REH cell (cell line): ENCODE results near the gene GPALPP1.

DNA sequence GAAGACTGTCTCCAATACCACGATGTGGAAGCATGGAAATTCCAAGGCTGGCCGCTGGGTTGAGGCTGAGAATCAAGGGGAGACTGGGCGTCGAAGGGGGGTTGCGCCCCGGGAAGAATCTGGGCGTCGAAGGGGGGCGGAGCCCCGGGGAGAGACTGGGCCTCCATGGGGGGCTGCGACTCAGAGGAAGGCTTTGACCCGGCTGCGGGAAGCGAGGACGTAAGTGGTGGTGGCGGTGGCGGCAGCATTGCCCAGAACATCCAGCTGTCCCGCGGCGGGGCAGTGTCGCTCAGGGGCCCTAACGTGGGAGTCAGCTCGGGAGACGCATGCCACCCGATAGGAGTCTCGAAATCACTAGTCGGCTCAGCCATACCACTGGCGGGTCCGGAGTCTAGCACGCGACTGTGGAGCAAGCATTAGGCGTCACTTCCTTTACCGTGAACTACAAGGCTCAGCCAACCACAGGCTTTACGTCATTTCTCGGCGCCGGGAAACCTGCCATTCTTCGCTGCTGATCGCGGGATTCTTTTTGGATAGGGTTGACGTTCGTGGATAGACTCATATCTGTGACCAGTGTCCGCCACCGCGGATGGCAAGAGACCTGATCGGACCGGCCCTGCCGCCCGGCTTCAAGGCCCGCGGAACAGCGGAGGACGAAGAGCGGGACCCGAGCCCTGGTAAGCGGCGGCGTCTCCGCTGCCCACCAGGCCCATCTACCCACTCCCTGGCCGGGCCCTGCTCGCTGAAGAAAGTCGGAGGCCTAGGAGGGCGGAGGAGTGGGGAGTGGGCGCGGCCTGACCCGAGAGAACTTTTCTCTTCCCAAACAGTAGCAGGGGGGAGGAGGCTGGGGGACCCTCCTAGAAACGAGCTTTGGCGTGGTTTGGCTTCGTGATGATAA is at the start of gene GPALPP1:
TSS of gene GPALPP1 (plus strand) at position 473 of the 898 bp plus-strand sequence.
- PRO-cap, result bidirectional peak, plus-strand start at position 183 of the sequence, minus-strand start at position 85 of the sequence; bidirectional peak, plus-strand start at position 473 of the sequence, minus-strand start at position 406 of the sequence; unidirectional peak, minus-strand start at position 715 of the sequence

GRCh38 chr13:45016618-45017084 is 27.3 kb downstream of the GPALPP1 start:
- PRO-cap, result no peak

- PRO-cap, result no peak
Observed at GRCh38 chr13:45055015-45055730, 65.1 kb upstream of the GTF2F2 start.

GRCh38 chr13:45219818-45220150 is 18.9 kb upstream of the KCTD4 start:
- PRO-cap, result no peak

DNA sequence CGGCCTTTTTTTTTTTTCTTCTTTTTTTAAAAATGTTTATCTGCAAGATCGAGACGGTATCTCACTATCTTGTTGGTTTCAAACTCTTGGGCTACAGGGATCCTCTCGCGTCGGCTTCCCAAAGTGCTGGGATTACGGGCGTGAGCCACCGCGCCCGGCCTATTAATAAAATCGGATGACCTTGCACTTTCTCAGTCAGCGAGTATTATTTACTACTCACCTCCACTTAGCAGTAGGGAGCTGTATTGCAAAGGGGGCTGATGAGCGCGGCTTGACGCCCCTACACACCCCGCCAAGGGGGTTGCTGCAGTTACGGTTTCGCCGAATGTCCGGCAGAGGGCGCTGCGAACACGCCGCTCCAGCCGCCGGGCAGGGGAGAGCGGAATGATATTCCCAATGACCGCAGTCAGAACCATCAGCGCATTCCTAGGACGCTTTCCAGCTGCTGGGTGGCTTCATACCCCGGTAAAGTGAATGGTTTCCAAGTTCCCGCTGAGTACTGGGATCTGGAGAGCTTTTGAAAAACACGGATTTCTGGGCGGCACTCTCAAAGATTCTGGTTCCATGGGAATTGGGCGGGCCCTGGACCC is 29.9 kb upstream of the TPT1 start:
- PRO-cap, result no peak

GRCh38 chr13:45645293-45645609 is 29.7 kb upstream of the ERICH6B start:
- PRO-cap, result no peak

- PRO-cap, result no peak
Observed at GRCh38 chr13:45669455-45669970, 32.6 kb upstream of the CBY2 start.

- PRO-cap, result no peak
Observed at GRCh38 chr13:46142110-46142450, 37.2 kb upstream of the CPB2 start.

DNA sequence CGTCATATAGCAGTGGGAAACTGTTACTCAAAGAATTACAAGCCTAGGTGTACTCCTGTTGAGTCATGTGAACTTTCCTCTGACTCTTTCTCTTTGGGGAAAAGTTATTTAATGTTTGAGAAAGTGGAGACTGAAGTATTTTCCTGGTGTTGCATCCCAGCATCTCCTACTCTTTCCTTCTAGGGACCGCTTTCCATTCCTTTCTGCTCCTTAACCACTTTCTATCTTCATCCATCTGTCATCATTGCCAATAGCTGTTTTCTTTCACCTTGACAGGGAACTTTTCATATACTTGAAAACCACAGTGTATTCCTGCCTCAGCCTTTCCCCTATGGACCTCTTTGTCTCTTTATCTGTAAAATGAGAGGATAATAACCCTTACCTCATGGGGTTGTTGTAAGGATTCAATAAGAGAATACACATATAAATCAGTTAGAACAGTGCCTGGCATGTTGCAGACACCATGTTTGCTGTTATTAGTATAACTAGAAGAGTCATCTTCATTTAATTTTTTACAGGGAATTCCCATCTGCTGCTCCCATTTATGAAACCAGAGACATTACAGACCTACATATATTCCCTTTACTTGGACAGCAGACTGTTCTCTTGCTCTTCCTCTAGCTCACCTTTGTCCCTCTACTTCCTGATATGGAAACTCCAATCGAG is 31.8 kb downstream of the LCP1 start:
- PRO-cap, result no peak

DNA sequence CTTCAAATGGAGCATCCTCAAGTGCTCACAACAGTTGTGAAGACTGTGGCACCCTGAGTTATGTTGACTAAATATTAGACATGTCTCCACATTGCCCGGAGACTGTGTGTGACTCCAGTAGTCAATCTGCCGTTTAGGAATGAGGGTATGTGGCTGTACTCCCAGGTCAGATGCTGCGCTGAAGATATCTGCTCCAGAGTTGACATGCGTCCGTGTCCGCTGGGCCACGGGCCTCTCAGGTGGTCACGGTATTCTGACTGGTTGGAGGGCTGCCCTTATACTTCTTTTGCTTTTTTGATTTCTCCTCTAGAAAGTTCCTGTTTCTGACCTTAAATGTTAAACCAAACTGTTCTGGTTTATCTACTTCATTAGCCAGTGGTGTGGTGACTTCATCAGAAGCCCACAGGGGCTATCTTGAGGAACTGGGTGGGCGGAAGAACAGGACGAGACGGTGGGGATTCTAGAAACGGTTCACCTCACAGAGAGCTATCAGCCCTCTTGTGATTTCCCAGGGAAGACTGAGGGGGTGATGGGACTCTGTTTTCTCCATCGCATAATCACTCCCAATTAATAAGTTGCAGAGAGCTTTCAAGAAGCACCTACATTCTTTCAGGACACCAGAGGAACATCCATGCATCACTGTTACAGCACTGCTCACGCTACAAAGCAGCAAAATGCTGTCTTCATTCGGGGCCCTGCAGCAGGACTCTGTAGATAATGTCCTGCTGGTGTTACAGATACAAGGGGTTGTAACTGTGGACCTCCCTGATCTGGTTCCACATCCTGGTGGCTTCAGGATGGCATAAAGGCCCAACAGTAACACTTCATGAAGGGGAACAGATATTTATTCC is 1.3 kb upstream of the LCP1 start:
- PRO-cap, result no peak

GRCh38 chr13:46369191-46369573 is 17.9 kb downstream of the RUBCNL start:
- PRO-cap, result no peak

DNA sequence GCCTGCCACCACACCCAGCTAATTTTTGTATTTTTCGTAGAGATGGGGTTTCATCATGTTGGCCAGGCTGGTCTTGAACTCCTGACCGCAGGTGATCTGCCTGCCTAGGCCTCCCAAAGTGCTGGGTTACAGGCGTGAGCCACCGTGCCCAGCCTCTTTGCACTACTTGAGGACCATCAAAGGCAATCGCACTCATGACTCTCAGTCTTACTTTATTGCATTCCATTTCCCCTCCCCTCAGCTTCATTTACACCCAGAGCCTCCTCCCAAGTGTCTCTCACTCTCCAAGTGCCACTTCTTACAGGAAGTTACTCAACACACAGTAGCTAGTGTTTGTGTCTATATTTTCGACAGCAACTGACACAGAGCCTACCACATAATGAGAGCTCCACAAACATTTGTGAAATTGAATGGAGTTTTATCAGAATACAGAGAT is 16.8 kb upstream of the RUBCNL start:
- PRO-cap, result bidirectional peak, plus-strand start at position 342 of the sequence, minus-strand start at position 178 of the sequence

DNA sequence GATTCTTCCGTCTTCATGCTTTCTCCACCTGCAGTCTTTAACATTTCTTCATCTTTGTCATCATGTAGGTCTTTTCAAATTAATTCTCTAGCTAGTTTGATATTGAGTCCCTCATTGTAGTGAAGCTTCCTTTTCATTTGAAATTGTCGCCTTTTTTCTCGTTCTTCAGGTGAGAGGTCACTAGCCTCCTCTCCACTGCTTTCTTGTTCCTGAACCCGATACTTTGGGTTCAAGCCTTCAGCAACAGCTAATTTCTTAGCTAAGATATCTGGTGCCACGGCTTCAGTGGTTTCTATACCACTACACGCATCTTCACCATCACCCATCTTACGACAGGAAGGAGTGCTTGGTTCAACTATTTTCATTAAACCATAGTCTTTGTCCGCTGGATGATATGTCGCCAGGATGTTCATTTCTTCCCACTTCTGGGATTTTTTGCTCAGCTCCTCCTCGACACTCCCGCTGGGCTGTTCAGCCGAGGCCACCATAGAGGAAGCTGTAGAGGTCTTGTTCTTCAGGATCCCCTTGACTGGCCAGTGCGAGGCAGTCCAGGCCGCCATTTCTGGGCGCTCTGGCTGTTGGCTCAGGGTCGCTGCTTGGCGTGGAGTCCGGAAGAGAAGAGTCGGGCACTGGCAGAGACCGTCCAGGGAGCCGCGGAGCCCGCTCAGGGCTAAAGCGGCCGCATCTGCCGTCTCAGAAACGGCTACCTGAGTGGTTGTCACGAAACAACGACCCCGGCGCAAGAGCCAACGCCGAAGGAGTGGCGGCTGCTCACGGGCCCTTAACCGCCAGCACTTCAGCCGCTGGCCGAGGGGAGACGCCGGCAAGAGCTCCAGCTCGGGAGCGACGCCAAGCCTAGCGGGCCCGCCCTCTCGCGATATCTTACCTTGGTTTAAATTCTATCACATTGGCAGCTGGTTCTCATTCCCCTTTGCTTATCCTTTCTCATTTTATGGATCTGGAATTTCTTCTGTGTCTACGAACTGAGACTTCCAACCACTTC is 50.7 kb upstream of the RUBCNL start:
- PRO-cap, result no peak

- PRO-cap, result no peak
Observed at GRCh38 chr13:46551568-46552204, 1.3 kb upstream of the LRCH1 start.

GRCh38 chr13:46575354-46575890 is 22.5 kb downstream of the LRCH1 start:
- PRO-cap, result no peak

- PRO-cap, result no peak
Observed at GRCh38 chr13:46578836-46579500, 26.0 kb downstream of the LRCH1 start.

- PRO-cap, result no peak
Observed at GRCh38 chr13:46615828-46616750, 63.1 kb downstream of the LRCH1 start.

DNA sequence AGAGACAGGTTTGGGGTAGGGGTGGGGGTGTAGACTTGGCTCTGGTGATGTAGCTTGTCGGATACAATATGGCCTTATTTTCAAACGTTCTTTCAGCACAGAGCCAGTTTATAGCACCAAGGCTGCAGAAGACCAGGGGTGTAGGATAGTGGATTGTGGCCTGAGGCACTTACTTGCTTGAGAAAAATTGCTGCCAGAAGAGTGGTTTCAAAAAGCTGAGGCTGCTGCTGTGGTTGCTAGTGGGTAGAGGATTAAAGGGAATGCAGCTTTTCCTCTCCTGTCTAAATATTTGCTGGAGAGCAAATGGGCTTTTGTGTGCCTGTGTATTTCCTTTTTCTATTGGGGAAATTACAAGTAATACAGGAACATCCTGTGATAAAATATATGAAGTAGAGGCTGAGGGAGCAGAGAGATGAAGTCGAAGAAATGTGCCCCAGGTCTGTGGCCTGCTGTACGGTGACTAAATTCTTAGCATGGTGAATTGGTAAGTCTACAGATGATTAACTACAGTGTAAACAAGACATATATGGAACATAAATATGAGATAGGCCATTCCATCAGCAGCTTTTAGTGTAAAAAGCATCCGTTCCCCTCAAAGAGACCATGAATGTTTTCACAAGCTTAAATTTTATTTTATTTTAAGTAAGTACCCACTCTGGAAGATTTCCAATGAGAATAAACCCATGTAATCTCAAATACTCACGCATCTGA is 112.8 kb downstream of the LRCH1 start:
- PRO-cap, result no peak

DNA sequence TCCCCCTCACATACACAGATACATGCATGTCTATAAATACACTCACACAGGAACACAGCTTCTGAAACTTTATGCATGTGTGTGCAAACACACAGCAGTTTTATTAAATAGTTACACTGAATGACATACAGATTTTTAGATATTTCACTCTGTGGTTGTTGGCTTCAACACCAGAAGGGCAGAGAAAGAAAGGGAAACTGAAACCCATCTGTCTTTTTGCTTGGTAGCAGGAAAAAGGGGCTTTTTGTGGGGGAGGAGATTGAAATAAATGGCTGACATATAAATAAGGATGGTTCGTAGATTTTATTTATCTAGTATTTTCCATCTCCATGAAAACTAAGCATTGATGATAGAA is 114.9 kb downstream of the LRCH1 start:
- PRO-cap, result unidirectional peak, minus-strand start at position 199 of the sequence

- PRO-cap, result bidirectional peak, plus-strand start at chr13:46680035, minus-strand start at chr13:46679967
Observed at GRCh38 chr13:46679281-46680524, 117.3 kb downstream of the ESD start.